HCT116 (cell line): ENCODE measurements around the genes TREX1, CELSR3 and USP4.

GRCh38 chr3:48232620-48233298 lies 8.1 kb upstream of the ZNF589 start:
- RRBS: no CpG with 5 or more reads among the region's 10 CpGs

DNA sequence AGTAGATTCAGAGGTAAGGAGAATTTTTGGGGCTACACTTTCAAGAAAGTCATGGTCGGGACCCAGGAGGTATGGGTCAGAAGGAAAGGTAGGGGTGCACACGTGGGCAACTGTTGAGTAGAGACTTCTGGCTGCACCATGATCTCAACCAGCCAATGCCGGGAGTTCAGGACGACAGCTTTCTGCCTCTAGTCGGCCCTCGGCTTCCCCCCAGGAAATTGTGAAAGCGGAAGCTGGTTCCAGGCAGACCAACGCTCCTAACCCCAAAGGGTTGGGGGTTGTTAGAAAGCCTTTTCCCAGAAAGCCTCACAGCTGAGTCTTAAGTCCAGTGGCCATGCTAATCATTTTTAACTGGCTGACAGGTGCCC lies 1.8 kb upstream of the SPINK8 start:
- RRBS: no CpG with 5 or more reads among the region's 8 CpGs

DNA sequence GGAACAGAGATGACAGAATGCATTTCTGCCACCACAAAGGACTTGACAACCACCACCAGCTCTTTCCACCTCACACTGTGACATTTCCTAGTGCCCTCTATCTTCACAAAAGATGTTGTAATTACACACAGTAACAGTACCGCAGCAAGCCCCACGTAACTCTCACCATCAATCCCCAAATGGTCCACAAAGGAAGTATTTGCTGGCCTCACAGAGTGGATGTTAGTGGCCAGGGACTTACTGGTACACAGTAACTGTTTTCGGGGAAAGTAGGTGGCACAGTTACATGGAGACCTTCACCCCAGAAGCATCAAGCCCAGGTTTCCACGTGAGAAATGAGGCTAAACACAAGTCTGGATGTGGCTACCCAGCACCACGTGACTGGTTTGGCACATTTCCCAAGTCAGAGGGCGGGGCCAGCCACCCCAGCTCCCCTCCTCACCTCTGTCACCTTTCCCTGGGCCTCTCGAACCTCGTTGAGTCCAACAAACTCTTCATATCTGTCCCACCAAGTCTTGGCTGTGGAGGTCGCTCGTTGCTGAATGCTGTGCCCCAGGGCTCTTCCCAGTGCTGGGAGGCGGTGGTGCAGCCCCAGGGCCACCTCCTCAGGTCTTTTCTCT lies 4.6 kb upstream of the PLXNB1 start:
- RRBS: no CpG with 5 or more reads among the region's 11 CpGs

- RRBS: 27% methylated on average over 3 of the region's 32 CpGs
Measured at GRCh38 chr3:48465458-48466715, at the start of gene TREX1. TREX1 (plus strand) TSS chr3:48466230.

DNA sequence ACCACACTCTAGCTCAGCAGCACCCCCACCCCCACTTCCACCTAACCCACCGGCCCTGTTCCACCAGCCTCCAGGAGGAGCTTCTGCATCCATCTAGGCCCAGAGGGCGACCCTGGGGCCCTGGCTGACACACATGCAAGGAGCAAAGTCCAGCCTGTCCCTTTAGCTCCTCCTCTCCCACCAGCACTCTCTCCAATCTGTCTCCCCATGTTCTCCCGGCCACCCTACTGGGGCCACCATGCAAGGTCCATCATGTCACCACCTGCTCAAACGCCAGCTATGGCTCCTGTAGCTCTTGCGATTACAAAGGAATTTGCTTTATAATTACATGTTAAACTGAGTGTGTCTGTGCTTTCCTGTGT lies 7.3 kb downstream of the TREX1 start:
- RRBS: no CpG with 5 or more reads among the region's 5 CpGs

DNA sequence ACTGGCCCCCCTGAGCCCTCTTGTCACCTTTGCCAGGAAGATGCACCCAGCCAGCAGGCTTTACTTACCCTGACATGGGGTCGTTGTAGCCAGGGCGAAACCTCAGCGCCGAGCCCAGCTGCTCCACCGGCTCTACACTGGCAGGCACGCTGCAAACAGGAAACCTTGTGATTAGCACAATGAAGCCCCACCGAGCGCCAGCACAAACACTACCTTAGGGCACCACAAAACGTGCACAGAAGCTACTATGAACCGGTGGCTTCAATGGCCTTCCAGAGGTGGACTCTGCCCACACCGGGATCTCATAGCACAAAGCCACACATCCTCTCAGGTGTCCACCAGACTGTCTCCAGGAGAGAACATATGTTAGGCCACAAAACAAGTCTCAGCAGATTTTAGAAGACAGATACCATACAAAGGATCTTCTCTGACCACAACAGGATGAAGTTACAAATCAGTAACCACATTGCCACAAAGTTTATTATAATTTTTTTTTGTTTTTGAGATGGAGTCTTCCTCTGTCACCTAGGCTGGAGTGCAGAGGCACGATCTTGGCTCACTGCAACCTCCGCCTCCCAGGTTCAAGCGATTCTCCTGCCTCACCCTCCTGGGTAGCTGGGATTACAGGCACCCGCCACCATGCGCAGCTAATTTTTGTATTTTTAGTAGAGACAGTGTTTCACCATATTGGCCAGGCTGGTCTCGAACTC lies 13.2 kb downstream of the TREX1 start:
- RRBS: no CpG with 5 or more reads among the region's 17 CpGs

GRCh38 chr3:48503777-48503932 lies 319 bp downstream of the SHISA5 start:
- RRBS: no CpG with 5 or more reads among the region's 6 CpGs

DNA sequence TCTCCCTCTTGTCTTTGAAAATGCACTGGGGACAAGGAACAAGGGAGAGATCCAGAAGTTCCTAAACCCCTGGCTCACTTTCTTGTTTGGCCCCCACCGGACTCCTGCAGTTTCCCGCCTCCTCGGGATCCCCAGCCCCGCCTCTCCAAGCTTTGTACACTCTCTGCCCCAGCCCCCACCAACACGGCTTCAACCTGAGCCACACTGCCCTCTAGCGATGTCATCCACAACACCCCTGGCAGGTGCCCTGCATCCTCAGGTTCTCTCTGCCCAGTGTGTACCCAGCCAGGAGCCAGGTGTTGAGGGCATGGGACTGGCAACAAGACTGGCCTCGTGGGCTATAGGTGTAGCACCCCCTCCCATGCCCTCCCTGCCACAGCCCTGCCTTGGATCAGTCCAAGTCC lies 1.5 kb upstream of the PFKFB4 start:
- RRBS: no CpG with 5 or more reads among the region's 7 CpGs

- RRBS: 16% methylated on average over 22 of the region's 74 CpGs
Measured at GRCh38 chr3:48662537-48663466, at the start of gene CELSR3. CELSR3 (minus strand) TSS chr3:48662886.

- RRBS: no CpG with 5 or more reads among the region's 10 CpGs
Measured at GRCh38 chr3:48688839-48689638, 3.3 kb upstream of the NCKIPSD start.

GRCh38 chr3:48690954-48691341 lies 5.2 kb upstream of the NCKIPSD start:
- RRBS: no CpG with 5 or more reads among the region's 2 CpGs

GRCh38 chr3:48782957-48783225 lies 64.8 kb downstream of the PRKAR2A start:
- RRBS: no CpG with 5 or more reads among the region's 2 CpGs

GRCh38 chr3:48967030-48967377 lies 23.0 kb upstream of the P4HTM start:
- RRBS: no CpG with 5 or more reads among the region's 7 CpGs

- RRBS: 94% methylated on average over 5 of the region's 31 CpGs
Measured at GRCh38 chr3:49013555-49014806, 4.4 kb downstream of the DALRD3 start.

GRCh38 chr3:49019940-49020142 lies 1.5 kb upstream of the DALRD3 start:
- RRBS: no CpG with 5 or more reads among the region's 1 CpG

DNA sequence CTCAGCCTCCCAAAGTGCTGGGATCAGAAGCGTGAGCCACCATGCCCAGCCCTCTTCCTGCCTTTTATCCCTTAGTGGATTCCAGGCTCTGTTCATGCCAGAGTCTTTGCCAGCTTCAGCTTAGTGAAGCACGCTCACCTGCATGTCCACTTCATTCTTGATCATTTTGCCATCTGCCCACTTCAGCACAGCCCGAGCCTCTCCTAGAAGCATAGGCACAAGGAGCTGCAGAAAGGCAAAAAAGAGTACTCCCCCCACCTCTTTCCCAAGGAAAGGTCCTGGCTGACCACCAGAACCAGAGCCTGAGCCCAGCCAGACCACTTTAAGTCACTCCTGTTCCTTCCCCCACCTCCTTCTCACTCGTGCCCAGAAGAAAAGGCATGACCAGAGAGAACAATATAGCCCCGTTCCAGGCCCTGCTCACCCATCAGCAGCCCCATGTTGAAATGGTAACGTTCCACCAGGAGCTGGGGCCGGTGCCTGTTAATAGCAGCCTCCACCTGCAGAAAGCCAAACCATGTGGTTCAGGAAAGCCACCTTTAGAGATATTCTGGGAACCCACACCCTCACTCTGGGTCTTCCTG lies 1.3 kb downstream of the QARS1 start:
- RRBS: no CpG with 5 or more reads among the region's 7 CpGs

GRCh38 chr3:49121356-49122135 lies 923 bp upstream of the USP19 start:
- RRBS: no CpG with 5 or more reads among the region's 19 CpGs

- RRBS: no CpG with 5 or more reads among the region's 21 CpGs
Measured at GRCh38 chr3:49162216-49163067, 3.7 kb downstream of the CCDC71 start.

DNA sequence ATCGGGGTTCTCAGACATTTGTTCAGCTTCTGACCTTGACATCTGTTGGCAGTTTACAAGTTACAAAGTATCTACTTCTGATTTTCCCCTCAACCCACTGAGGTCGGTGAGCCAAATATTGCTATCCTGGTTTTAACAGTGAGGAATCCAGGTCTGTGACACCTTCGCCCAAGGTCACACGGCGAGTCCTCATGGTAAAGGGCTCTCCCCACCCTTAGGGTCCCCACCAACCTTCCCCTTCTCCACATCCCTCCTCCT lies 494 bp downstream of the USP4 start:
- RRBS: no CpG with 5 or more reads among the region's 5 CpGs

- RRBS: 1% methylated on average over 13 of the region's 69 CpGs
Measured at GRCh38 chr3:49339840-49340581, at the start of gene USP4. USP4 (minus strand) TSS chr3:49340053.